HGPS cell (cell line): Measurements from ENCODE around the genes POGLUT3 and C11orf87.

DNA sequence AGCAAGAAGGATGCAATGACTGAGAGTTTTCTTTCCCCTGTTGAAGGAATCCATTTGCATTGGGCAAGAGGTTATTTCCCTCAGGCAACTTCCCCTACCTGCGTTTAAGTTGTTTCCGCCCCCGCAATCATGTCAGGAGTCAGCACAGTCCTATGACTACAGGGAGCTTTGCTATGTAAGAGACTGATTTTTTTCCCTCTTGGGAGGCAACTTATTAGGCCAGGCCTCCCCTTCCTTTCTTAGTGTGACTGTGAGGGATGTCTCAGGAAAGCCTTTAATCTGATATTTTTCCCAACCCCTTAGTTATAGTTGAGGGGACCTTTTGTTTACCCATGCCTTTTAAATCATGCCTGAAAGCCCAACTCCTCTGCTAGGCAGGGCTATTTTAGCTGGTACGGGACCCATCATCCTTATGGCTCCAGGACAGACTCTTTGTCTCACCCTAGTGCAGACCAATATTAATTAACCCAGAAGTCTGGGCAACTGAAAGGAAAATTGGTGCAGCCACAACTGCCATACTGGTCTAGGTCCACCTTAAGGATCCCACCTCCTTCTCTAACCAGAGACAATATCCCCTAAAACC is 22.3 kb downstream of the NPAT start:
- RRBS: no CpG with 5 or more reads among the region's 4 CpGs

DNA sequence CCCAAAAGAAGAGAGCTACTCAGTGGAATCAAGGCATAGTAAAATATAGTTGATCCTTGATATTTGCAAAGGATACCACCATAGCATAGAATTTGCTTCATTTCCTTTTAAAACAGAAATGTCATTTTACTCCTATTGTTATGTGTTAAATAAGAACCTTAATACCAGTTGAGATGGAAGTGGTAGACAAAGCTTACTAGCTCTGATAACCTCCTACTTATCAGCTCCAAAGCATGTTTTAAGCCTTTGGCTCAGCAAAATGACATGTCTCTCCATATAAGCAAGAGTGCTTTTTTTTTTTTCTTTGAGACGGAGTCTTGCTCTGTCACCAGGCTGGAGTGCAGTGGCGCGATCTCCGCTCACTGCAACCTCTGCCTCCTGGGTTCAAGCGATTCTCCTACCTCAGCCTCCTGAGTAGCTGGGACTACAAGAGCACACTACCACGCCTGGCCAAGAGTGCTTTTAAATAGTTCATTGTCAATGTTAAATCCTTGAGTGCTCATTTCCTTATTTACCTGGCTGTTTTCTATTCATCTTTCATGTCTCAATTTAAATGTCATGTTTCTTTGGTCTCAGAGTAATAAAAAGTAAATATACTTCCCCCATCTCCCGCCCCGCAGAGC is 3.7 kb downstream of the ATM start:
- RRBS: no CpG with 5 or more reads among the region's 8 CpGs

- RRBS: 2% methylated on average over 25 of the region's 87 CpGs
Measured at GRCh38 chr11:108497957-108498789, at the start of gene POGLUT3. TSS of gene POGLUT3 (minus strand) at chr11:108498384.

DNA sequence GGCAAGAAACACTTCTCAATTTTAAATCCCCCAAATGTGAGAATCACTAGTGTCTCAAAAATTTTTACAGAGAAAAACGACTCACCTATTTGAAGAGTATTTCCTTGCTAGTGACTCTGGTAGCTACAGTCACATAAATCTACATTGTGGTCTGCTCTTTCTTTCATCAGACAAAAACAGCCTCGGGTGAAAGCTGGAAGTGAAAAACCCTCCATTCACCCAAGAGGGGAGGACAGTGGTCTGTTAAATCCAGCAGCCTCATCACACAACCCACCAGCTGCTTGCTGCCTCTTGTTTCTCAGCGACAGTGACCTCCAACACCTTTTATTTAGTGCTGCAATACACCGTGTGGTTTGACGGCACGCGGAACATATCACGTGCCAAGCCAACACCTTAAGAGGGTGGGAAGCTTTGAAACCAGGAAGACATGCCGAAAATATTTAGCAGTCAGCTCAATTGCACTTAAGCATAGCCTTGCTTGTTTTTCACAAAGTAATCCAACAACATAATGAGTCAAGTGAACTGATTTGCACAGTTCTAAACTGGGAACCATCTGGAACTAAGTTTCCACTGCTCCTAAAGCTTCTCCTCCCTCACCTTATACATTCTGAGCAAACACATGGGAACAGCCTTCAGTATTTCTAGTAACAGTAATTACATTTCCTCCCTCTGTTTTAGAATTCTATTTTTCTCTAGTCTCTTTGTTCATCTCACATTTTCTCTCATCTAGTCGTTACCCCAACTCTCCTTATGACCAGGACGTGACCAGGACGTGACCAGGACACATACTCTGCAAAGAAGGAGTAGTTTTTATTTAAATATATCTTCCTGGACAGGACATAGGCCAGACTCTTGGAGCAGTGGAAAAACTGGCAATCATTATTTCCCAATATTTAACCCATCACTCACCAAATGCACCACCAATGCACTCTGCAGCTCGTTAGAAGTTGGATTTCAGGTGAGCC is 40.0 kb upstream of the POGLUT3 start:
- RRBS: no CpG with 5 or more reads among the region's 13 CpGs

- RRBS: no CpG with 5 or more reads among the region's 7 CpGs
Measured at GRCh38 chr11:108591871-108592427, 1.6 kb downstream of the EXPH5 start.

- RRBS: no CpG with 5 or more reads among the region's 2 CpGs
Measured at GRCh38 chr11:108836173-108836432, 171.2 kb downstream of the DDX10 start.

DNA sequence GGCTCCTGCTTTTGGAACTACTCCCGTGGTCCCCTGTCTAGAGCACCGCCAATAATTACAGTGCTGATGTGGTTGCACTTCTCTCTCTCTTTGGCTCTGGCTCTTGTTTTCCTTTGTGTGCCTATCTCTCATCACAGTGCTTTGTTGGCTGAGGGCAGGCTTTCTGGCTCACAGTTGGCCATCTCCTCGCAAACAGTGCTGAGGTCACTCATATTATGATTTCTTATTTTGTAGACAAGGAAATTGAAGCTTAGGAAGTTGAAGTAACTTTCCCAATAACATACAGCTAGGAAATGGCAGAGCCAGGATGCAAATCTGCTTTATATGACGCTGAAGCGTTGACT is 192.5 kb downstream of the DDX10 start:
- RRBS: no CpG with 5 or more reads among the region's 5 CpGs

- RRBS: no CpG with 5 or more reads among the region's 3 CpGs
Measured at GRCh38 chr11:108929184-108929870, 264.5 kb downstream of the DDX10 start.

DNA sequence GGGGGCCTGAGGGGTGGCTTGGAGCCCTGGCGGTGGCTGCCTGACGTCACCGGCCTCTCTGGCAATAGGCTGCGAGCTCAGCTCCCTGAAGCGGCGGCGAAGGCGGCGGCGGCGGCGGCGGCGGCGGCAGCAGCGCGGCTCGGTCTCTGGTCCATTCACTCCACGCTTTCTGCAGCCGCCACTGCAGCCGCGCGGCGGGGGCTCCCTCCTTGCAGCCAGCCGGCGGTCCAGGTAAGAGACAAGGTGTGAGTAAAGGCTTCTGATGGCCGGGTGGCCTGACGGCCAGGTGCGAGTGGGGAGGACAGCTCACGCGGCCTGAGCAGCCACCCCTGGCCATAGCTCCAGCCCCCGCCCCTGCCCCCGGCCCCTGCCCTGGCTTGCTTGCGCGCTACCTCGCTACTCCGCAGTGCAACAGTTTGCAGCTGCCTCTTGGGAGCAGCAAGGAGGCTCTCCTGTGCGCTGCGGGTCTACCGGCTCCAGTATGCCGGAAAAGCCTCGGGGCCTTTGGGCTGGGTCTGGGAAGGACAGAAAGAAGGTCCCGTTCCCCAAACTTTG is at the start of gene C11orf87:
TSS of gene C11orf87 (plus strand) at position 158 of the 555 bp plus-strand sequence.
- RRBS: 6% methylated on average over 11 of the region's 43 CpGs

GRCh38 chr11:109946202-109946884 is 146.8 kb upstream of the ZC3H12C start:
- RRBS: no CpG with 5 or more reads among the region's 9 CpGs

GRCh38 chr11:110094089-110094411 is 858 bp downstream of the ZC3H12C start:
- RRBS: no CpG with 5 or more reads among the region's 7 CpGs

DNA sequence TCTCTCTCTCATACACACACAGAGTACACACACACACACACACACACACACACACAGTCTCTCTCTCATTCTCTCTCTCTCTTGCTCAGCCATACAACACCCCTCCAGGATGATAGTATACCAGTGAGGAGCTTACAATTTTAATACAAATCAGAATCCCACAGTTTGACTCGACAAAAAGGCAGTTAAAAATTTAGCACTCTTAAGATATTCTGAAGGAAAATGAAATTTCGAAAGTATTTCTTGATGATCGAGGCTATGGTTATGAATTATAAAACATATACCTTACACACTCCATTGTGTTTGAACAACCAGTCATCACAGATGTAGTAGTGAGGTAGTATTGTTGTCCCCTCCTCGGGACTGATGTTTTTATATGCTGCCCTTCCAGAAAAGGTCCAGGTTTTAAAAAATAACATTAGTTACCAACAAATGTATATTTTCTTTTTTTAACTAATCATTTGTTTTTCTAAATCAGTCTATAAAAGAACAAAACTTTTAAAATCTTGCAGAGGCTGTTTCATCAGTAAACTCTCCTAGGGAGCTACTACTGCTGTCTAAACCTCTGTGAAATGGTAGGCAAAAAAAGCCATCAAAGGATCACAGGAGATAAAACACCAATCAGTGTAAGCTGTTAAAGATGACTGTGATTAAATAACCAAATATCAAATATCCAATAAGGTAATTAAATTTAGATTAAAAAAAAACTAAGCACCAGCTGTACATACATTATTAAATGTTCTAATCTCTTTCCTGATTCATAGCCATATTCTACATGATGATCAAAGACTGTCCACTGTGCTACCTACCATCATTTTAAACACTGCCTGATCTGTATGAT is 65.6 kb downstream of the RDX start:
- RRBS: no CpG with 5 or more reads among the region's 4 CpGs

DNA sequence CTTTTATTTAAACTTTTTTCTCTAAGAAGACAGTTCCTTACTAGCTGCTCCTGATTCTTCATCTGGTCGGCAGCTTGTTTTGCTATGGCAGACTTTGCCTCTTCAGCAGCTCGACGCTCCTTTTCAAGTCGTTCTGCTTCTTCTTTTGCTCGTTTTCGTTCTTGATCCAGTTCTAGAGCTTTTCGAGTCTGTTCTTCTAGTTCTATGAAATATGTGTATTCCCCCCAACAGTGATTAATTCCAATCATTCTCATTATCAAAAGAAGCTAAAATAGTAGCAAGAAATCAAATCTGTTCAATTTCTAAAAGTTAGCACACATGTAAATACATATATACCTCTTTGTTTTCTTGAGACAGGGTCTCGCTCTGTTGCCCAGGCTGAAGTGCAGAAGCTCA is 59.0 kb downstream of the RDX start:
- RRBS: no CpG with 5 or more reads among the region's 8 CpGs

GRCh38 chr11:110294544-110294743 is 2.0 kb downstream of the RDX start:
- RRBS: no CpG with 5 or more reads among the region's 3 CpGs

- RRBS: 3% methylated on average over 7 of the region's 27 CpGs
Measured at GRCh38 chr11:110710803-110711419, 1.3 kb downstream of the ARHGAP20 start.

- RRBS: no CpG with 5 or more reads among the region's 2 CpGs
Measured at GRCh38 chr11:110797513-110797871, 85.3 kb upstream of the ARHGAP20 start.

DNA sequence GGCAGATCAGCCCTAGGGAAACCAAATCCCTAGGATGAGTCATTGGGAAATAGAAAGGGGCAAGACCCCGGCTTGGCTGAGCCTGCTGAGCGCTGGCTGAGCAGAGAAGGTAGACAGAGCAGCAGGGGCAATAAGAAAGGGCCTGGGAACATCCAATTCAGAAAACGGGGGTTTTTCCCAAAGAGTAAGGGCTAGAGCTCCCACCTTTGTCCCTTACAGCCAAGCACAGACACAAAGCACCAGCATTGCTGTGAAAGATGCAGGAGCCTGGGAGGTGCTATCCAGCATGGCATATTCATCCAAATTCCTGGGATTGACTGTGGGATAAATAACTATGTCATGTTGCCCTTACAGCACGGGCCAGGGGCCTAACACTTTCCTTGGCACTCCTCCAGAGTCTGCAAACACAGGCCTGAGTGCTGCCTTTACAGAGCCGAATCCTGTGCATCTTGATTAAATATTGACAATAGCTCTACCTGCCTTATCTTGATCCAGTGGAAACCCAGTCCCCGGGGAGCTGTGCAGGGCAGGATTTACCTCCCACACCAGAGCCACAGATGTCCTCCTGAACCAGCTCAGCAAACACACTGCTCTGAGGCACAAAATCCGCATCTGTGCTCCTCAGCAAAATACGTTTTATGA is 36.2 kb downstream of the POU2AF3 start:
- RRBS: no CpG with 5 or more reads among the region's 8 CpGs

- RRBS: no CpG with 5 or more reads among the region's 2 CpGs
Measured at GRCh38 chr11:111630062-111631009, 28.1 kb downstream of the SIK2 start.

DNA sequence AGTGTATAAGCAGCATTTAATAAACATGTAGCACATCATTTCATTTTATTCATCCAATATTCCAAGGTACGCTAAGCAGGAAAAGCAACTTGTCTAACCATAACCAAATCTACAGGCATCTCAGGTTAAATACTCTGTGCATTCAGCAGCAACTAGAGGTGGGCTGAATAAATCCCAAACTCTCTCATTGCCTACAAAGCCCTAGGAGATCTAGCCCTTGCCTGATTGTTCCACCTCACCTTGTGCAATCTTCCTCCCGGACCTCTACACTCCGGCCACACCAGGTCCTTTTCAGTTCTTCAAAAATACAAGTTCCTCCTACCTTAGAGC is 25.2 kb upstream of the PPP2R1B start:
- RRBS: no CpG with 5 or more reads among the region's 3 CpGs